Measurements from ENCODE around the genes NDRG4, SLC38A7 and CDH8.

- RRBS, 2 experiments, result no CpG with 5 or more reads among the region's 18 CpGs
Measured at GRCh38 chr16:57646017-57646653, 17.7 kb downstream of the ADGRG1 start.

DNA sequence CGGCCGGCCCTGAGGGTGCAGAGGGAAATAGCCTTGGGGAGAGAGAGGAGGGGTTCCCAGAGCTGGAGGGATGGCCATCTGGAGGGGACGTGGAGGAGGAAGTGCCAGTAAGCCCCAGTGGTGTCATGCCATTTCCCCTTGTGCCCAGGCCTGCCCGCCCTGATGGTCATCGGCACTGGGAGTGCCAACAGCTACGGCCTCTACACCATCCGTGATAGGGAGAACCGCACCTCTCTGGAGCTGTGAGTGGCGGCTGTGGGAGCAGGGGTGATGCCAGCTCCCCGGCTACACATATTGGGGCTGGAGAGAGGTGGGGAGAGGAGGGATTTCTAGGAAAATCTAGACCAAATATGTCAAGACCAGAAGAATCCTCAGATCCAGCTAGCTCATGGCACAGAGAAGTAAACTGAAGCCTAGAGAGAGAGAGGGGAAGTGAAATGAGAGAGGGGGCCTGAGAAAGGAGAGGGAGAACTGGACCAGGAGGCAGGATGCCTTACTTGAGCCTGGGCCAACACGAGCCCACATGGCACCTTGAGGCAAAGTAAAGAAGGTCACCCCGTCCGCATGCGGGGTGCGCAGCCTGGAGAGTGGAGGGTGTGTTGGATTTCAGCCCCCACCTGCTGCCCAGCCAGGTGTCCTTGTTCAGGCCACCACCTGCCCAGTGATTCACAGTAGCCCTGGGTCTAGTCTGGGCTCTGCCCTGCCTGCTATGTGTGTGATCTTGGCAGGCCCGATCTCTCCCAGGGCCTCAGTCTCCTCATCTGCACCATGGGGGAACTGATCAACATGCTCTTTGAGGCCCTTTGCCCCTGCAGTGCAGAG, 10.2 kb upstream of the DRC7 start:
- RRBS, 2 experiments, result no CpG with 5 or more reads among the region's 16 CpGs

DNA sequence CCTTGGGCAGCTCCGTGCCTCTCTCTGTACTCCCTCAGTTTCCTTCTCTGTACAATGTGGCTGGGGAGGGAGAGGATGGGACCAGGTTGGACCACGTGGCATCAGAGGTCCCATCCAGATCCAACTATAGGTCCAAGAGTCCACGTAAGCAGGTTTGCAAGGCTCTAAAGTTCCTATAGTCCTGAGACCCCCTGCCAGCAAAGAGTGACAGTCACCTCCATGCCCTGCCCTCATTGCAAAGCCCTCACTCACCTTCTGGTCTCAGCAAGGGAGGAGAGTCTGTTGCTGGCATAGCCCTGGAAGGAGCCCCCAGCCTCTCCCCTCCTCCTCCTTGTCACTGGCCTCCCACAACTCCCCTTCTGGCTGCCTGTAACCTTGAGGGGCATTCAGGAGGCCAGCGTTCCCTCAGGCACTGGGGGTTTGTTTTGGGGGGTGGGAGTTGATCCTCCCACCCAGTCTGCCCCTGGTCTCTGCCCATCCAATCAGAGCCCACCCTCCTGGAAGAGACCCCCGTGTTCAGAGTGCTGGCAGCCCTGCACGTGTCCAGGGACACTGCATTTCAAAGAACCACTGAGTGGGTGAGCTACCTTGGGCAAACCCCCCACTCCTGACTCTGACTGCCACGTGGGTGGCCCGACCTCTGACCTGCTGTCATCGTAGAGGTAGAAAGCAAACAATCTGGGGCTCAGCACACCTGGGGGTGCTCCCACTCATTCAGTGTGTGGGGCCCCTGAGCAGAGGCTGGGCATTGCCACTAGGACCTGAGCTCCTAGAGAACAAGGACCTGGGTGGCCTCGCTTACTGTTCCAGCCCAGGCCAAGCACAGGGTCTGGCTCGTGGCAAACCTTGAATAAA, 5.9 kb upstream of the DRC7 start:
- RRBS, 2 experiments, result no CpG with 5 or more reads among the region's 11 CpGs

DNA sequence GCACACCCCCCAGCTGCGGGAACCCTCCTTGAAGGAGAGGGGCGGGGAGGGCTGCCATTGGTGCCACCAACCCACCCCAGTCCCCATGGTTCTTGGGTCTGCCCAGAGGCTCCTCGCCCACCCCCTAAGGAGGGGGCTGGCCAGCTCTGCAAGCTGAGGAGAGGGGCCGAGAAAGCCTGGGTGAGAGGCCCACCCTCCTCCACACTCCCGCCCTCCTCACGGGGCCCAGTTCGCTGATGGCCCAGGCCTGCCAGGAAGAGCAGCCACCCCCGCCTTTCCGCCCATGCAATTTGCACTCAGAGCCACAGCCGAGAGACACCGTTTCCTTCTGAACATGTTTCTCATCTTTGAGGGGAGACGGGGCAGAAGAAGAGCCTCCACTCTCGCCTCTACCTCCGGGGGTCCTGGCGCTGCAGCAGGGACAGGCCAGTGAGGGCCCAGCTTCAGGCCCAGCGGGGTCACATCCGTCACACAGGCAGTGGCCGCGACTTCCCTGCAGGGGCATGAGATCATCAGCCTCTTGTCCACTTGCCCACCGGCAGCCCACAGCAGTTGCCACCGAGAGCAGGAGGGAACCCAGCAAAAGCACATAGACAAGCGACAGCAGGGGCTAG, 23.0 kb downstream of the KATNB1 start:
- RRBS, 2 experiments, result no CpG with 5 or more reads among the region's 22 CpGs

- RRBS, 2 experiments, result no CpG with 5 or more reads among the region's 28 CpGs
Measured at GRCh38 chr16:57801714-57802225, 521 bp downstream of the KIFC3 start.

DNA sequence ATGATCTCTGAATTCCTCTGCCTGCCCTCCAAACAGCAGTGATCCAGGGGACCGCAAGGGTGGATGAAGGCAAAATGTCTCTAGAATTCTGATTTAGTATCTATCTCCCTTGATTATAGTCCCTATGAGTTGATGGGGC, 1.4 kb upstream of the KIFC3 start:
- RRBS, 2 experiments, result no CpG with 5 or more reads among the region's 1 CpG

GRCh38 chr16:57805246-57805681, 3.0 kb upstream of the KIFC3 start:
- RRBS, 2 experiments, result no CpG with 5 or more reads among the region's 7 CpGs

DNA sequence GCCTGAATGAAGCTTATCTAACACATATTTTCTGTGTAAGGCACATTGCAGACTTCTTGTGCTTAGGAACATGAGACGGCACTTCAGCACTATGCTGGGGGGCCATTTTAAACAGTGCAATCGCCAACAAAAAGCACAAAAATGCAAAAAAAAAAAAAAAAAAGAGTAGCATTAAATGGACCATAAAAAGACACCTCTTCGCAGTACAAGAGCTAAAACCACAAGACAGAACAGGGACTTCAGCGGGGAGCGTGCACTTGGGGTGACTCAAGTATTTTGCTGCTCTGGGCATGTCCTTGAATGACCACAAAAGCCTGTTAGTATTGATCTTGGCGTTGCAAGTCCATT, 79.0 kb downstream of the CNGB1 start:
- RRBS, 2 experiments, result no CpG with 5 or more reads among the region's 6 CpGs

GRCh38 chr16:57892355-57893079, 78.4 kb downstream of the CNGB1 start:
- RRBS, 2 experiments, result no CpG with 5 or more reads among the region's 12 CpGs

DNA sequence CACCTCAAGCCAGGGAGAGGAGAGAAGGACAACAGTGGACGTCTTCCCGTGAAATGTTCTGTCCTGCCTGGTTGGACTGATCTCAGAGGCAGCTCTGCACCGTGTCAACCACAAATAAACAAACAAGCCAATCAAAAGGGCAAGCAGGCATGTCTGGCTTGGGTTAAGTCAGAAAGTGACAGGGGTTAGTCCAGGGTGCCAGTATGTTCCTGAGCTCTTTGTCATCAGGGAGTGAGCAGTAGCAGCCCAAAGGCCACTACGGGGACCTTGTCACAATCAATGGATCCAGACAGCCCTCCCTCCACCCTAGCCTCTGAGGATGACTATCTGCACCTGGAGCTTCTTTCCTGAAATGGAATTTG, 35.0 kb downstream of the CNGB1 start:
- RRBS, 2 experiments, result no CpG with 5 or more reads among the region's 4 CpGs

- RRBS, 2 experiments, result 1 to 3% methylated on average over 5 of the region's 95 CpGs
Measured at GRCh38 chr16:57984588-57985829, 8.7 kb downstream of the TEPP start.

DNA sequence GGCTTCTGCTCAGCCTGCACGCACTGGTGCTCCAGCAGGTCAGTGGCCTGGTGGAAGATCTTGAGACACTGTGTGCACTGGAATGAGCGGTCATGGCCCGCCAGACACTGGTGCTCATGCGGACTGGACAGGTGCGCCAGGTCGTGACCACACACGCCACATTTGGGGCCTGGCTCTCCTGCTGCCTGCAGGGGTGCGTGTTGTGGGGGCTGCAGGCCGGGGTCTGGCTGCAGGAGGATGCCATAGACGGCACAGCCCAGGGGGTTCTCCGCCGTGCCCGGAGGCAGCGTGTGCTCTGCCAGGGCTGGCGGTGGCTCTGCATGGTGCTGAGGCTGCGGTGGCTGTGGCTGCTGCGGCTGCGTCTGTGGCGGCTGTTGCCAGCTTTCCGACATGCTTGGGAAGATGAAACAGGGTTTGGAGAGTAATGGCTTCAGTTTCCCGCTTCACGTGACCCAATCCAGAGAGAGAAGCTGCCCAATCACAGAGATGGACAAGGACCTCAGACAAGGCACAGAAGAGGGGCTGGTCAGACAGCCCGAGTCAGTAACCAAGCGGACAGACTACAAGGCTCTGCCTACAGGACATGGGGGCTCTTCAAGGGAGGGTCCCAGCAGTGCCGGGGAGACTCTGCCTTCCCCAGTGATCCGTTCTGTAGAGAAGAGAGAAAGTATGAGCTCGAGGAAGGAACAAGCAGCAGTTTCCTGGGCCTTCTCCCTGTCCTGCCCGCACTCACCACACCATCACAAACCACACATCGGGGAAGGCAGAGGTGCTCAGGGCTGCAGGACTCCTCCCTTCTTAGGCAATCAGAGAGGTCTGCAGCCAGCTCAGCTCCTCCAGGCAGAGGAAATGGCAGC, 2.4 kb downstream of the ZNF319 start:
- RRBS, 2 experiments, result 92 to 93% methylated on average over 5 of the region's 29 CpGs

- RRBS, 2 experiments, result no CpG with 5 or more reads among the region's 7 CpGs
Measured at GRCh38 chr16:58318241-58318610, 23.4 kb upstream of the PRSS54 start.

GRCh38 chr16:58499539-58500323, at the start of gene NDRG4:
Gene NDRG4 (plus strand): TSS chr16:58500143.
- RRBS, 2 experiments, result 57 to 91% methylated on average over 4 of the region's 23 CpGs

DNA sequence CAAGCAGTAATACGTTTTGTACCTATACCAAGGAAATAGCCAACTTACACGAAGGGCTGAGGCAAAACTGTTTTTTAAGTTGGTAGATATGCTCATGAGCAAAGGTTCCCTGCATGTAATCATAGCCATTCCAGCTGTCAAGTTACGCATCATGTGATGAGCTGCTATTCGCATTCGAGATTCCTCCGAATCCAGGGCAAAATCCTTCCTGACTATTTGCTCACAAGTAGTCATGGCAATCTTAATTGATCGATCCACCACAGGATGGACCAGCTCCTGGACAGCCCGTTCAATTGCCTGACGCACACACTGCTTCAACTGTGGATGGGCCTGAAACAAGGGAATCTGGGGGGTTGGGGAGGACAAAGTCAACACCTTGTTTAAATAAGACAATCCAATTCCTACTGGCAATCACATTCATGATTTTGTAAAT, 28.3 kb downstream of the SETD6 start:
- RRBS, 2 experiments, result no CpG with 5 or more reads among the region's 9 CpGs

DNA sequence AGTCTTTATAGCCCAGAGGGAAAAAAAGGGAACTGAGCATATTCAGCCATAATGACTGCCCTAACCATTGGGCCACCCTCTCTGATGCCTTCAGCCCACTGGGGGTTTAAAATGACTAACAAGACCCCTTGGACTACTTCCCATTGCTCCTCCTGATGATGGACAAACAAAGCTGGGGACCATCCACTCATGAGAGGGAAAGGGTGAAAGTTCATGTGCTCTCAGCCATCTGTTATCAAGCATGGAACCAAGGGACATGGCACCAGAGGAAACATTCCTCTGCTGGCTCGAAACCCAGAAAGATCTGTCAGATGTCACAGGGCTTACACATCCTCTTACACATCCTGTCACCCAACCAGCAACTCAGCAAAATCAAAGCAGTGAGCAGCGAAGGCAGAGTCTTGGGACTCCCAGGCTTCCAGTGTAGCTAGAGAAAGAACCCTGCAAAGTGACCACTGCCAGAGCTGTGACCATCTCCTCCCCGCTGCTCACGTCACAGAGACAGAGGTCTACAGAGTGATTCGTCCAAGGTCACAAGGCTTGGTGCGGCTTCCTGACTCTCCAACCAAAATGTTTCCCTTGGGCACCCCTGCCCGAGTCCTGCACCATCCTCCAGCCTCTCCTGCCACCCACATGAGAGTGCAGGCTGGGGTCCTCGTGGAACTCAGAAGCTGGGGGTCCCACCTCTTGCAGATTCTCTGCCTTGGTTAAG, 1.2 kb downstream of the SLC38A7 start:
- RRBS, 2 experiments, result no CpG with 5 or more reads among the region's 8 CpGs

DNA sequence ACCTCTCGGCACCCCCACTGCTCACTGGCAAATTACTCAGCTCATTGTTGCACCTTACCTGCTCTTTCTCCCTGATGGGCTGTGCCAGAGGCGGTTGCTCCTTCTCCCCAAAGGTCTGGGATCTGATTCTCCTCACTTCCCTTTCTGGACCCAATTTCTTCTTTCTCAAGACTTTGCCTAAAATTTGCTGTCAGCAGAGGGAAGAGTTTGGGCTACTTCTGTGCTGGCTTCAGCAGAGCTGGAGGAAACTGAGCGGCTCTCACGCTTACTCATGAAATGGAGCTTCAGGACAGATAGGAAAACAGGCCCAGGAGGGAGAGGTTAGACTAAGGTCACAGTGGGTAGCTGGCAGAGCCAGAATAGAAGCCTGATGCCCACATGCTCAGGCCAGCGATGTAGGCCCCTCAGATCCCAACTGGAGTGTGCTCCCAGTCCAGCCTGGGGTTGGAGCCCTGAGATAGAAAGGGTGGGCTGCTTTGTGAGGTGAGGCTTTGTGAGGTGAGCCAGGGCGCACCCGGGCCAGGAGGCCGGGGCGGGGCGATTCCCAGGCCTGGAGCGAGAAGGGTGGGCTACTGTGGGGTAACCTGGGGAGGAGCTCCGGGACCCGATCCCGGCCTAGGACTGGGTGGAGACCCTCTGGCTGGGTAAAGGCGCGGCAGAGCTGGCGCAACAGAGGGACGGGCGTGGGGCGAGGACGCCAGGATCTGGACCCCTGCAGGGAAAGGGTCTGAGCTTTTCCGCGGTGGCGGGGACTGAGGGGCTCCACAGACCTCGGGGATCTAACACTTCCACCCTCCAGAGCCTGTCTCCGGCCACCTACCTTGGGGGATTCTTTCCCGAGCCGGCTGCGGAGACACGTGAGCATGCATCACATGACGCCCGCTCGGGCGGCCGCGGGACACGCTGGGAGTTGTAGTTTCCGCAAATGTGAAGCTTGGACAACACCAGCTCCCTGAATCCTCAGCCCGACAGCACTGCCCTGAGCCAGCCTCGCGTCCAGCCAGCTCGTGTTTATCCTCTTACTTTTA, at the start of gene SLC38A7:
Gene SLC38A7, minus strand, starts transcription at position 874 of the 1,028 bp plus-strand sequence.
- RRBS, 2 experiments, result 1 to 2% methylated on average over 5 of the region's 42 CpGs

- RRBS, 2 experiments, result 0 to 18% methylated on average over 1 of the region's 8 CpGs
Measured at GRCh38 chr16:58733216-58733495, 960 bp downstream of the GOT2 start.

- RRBS, 2 experiments, result 1 to 2% methylated on average over 11 of the region's 63 CpGs
Measured at GRCh38 chr16:62036225-62037273, at the start of gene CDH8. Gene CDH8 (minus strand): TSS chr16:62036438.

GRCh38 chr16:64417709-64418197, 704.1 kb downstream of the CDH11 start:
- RRBS, 2 experiments, result no CpG with 5 or more reads among the region's 1 CpG